Psoas muscle (tissue), 2 donors: ENCODE data around the genes GPR143 and CLCN4.

GRCh38 chrX:6225379-6225899, 3.2 kb downstream of the NLGN4X start:
- PRO-cap, 2 experiments, result no peak in any of the 2 experiments

- PRO-cap, 2 experiments, result no peak in any of the 2 experiments
These were observed 631 bp downstream of the VCX3A start for GRCh38 chrX:6534266-6534708.

DNA sequence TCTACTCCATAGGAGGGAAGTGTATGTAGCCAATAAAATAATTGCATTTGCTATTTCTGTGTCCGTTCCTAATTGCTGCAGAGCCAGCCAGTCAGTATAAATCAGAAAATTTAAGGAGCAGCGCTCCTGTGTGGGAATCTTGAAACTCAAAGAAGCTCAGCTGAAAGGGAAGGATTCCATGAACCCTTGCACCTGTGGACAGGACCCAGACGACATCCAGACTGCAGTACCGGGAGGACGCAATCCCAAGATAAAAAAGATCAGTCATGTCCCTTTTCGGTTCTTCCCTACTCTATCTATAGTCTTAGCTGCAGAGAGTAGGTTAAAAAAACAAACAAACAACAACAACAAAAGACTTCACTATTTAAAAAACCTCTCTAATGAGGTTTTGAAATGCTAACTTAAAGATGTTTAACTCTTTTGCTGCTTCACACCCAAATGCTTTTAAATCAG, 216.0 kb upstream of the STS start:
- PRO-cap, 2 experiments, result no peak in any of the 2 experiments

GRCh38 chrX:7012341-7012895, 135.1 kb upstream of the STS start:
- PRO-cap, 2 experiments, result no peak in any of the 2 experiments

GRCh38 chrX:7117580-7117995, 29.9 kb upstream of the STS start:
- PRO-cap, 2 experiments, result no peak in any of the 2 experiments

- PRO-cap, 2 experiments, result no peak in any of the 2 experiments
These were observed 623 bp upstream of the PUDP start for GRCh38 chrX:7148556-7148995.

- PRO-cap, 2 experiments, result no peak in any of the 2 experiments
These were observed 104.2 kb upstream of the PUDP start for GRCh38 chrX:7252183-7252617.

DNA sequence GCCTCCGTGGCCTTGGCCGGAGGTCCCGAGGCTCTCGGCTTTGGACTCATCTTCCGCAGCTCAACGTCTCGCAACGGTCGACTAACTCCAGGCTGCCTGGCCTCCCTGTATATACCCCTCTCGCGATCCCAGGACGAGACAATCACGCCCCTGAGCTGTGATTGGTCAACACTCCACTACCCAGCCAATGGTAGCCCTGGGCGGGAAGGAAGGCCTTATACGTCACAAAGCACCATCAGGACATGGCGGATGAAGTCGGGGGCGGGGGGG, 538 bp downstream of the VCX2 start:
- PRO-cap, 2 experiments, result no peak in any of the 2 experiments

DNA sequence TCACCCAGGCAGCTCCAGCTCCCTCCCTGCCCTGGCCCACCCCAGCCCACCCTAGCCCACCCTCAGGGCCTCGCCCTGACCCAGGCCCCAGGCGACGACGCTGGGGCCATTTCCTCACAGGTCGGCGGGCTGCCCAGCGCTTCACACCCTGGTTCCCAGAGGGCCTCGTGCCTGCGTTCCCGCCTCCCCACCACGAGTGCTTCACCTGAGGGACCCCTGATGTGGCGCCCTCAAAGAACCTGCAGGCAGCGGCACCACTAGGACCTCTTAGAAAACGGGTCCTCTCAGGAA, 335 bp downstream of the FAM9B start:
- PRO-cap, 2 experiments, result no peak in any of the 2 experiments

GRCh38 chrX:9148692-9149478, 115.0 kb upstream of the FAM9B start:
- PRO-cap, 2 experiments, result no peak in any of the 2 experiments

DNA sequence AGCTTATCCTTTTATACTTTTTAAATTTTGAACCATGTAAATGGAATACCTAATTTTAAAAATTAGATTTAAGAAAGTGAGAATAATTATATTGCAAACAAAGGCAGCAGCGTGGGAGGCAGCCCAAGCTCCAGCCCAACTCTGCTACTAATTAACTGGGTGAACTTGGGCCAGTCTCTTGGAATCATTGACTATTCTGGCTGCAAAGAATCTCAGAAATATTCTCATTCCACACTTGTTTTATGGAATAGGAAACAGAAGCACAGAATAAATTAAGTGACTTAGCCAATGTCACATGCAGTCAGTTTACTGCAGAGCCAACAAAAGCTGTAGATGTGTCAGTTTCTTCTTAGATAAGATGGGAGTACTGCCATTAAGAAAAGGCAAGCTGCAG, 132.6 kb upstream of the FAM9B start:
- PRO-cap, 2 experiments, result no peak in any of the 2 experiments

GRCh38 chrX:9379679-9379991, 85.2 kb upstream of the TBL1X start:
- PRO-cap, 2 experiments, result no peak in any of the 2 experiments

DNA sequence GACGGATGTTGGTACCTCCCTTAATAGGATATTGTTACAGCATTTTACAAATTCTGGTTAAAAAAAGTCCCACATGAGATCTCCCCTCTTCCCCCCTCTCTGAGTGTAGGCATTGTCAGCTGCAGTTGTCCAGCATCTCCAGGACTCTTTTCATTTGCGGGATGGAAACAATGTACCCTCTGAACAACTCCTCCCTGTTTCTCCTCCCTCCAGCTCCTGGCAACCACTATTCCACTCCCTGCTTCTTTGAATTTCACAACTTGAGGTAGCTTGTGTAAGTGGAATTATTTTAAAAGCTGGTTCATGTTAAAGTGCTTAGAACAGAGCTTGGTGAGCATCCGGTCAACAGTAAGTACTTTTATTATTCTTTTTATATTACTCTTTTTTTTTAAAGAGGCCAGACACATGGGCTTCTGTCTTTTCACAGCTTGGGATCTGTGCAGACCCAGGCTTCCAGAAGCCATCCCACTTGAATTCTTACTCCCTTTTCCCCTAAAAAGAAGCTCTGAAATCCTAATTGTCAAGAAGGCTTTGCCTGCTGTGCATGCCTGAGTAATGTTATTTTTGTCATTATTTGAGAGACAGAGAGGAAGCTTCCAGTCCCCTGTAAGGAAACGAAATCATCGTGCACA, 69.9 kb downstream of the TBL1X start:
- PRO-cap, 2 experiments, result no peak in any of the 2 experiments

- PRO-cap, 2 experiments, result no peak in any of the 2 experiments
These were observed 111.5 kb downstream of the GPR143 start for GRCh38 chrX:9654029-9654574.

DNA sequence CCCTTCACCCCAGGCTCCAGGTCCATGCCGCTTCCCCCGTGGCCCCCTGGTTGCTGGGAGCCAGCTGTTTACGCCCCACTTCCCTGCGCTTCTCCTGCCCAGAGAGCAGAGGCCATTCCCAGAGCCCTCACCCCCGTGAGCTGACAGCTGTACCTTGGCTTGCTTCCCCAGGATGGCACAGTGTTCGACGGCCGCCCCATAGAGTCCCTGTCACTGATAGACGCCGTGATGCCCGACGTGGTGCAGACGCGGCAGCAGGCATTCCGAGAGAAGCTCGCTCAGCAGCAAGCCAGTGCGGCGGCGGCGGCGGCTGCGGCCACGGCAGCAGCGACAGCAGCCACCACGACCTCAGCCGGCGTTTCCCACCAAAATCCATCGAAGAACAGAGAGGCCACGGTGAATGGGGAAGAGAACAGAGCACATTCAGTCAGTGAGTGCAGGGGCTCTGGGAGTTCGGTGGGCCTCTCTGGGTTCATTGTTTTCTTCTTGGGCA, 77.8 kb downstream of the GPR143 start:
- PRO-cap, 2 experiments, result no peak in any of the 2 experiments

DNA sequence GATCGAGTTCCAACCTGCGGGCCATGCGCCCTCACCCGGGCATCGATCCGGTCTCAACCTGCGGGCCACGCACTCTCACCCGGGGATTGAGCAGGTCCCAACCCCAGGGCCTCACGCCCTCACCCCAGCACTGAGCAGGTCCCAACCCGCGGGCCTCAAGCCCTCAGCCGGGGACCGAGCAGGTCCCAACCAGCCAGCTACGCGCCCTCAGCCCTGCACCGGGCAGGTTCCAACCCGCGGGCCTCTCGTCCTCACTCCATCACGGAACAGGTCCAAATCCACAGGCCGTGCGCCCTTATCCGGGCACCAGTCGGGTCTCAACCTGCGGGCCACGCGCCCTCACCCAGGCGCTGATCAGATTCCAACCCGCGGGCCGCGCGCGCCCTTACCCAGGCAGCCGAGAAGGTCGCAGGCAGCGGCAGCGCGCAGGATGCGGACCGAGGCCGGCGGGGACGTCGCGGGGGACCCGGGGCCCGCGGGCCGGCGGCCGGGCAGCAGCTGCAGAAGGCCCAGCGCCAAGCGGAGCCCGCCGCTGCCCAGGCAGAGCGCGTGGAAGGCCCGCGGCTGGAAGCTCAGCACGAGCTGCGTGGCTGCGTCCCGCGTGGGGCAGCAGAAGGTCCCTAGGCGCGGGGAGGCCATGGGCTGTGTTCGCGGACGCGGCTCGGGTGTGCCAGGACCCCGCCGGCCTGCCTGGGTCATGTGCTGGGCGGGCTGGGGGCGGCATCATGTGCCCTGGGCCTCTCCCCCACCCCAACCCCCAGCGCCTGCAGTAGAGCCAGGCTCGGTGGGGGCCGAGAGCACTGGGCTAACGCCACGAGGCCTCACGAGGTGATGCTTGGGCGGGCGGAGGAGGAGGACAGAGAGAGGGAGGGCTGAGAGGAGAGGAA, at the start of gene GPR143:
Gene GPR143, minus strand, starts transcription at position 669 of the 887 bp plus-strand sequence.
- PRO-cap, 2 experiments, result no peak in any of the 2 experiments

- PRO-cap, 2 experiments, result no peak in any of the 2 experiments
These were observed 46.9 kb downstream of the CLDN34 start for GRCh38 chrX:10014041-10014454.

GRCh38 chrX:10143376-10144002, 13.3 kb upstream of the CLCN4 start:
- PRO-cap, 2 experiments, result no peak in any of the 2 experiments

- PRO-cap, 2 experiments, result peak in 2 of 2 experiments; most common plus-strand start chrX:10156949 (in 2); most common minus-strand start chrX:10156860 (in 2)
These were observed at the start of gene CLCN4 for GRCh38 chrX:10156348-10157489. Gene CLCN4 (plus strand): TSS chrX:10156975.

DNA sequence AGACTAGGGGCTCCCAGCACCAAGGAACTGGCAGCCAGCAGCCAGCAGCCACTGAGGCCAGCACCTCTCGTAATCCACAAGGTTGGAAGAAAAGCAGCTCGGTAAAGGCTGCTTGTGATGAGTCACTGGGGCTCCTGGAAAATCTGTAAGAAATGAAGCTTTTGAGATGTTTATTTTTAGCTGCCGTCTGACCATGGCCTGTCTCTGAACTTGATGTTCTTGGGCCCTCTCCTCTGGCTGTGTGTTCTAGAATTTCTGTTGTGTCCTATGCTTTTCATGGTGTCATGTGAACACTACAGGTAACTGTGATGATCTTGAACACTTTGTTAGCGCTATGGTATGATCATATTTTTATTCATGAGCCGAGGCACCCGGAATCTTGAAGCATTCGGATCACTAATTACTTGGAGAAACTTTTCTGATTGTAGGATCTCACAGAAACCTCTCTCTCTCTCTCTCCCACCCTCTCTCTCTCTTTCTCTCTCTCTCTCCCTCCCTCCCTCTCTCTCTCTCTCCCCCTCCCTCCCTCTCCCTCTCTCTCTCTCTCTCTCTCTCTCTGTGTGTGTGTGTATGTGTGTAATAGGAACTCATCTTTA, 18.7 kb downstream of the CLCN4 start:
- PRO-cap, 2 experiments, result no peak in any of the 2 experiments